Measurements from ENCODE around the genes SWI5 and PTPA.

- PRO-cap, result bidirectional peak, plus-strand start at chr9:128115510, minus-strand start at chr9:128115291; bidirectional peak, plus-strand start at chr9:128115971, minus-strand start at chr9:128115832
These were observed 12.2 kb downstream of the PTGES2 start for GRCh38 chr9:128115002-128116083.

- PRO-cap, result no peak
These were observed 8.2 kb downstream of the PTGES2 start for GRCh38 chr9:128119094-128119866.

DNA sequence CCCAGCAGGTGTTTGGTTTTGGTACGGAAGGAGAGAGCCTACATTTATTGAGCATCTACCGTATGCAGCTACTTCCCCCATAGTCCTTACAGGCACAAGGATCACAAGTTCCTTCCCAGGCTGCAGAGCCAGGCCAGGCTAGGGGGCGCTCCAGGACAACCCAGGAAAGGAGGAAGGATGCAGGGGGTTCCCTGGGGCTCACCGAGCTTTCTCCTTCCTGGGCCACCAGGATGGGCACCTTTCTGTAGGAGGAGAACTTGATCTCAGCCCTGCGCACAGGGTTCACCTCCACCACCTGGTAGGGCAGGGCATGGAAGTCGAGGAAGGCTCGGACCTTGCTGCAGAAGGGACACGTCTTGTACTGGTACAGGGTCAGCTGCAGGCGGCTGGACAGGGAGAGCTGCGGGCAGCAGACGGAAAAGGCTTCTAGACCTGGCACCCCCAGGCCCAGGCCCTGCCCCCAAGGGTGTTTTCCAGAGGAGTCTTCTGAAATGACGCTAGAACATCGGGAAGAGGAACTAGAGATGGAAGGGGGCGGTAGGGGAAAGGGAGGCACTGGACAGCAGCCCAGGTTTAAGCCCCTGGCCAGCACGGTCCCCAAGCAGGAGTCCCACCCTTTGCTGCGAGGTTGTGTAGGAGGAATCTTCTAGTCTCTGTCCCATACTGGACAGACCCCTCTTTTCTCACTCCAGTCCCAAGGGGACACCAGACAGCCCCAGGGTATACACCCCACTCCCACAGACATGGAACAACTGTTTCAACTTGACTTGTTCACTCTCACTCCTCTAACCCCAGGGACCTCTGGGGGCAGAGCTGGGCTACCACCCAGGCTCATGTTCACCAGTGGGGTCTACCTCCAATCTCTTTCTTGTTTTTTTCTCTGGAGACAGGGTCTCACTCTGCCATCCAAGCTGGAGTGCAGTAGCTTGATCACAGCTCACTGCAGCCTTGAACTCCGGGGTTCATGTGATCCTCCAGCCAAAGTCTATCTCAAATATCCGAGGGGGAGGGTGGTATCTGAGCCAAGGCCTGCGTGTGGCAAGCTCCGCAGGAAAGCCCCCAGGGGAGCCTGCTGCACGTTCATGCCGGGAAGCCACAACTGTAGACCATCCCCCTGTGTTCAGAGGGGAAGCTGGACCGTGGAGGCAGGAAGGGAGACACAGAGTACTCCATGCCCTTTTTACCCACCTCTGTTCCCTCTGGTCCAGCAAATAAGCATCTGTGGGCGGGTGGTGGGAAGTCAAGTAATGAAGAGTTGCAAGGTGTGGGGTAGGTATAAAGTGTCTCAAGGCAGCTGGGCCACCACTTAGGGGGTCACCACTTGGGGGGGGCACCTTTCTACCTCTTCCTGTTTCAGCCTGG lies 2.0 kb downstream of the PTGES2 start:
- PRO-cap, result no peak

GRCh38 chr9:128254041-128254896 lies 21.5 kb downstream of the GOLGA2 start:
- PRO-cap, result no peak

- PRO-cap, result bidirectional peak, plus-strand start at chr9:128276293, minus-strand start at chr9:128275998
These were observed at the start of gene SWI5 for GRCh38 chr9:128276108-128276391. Gene SWI5, plus strand, starts transcription at chr9:128276276.

DNA sequence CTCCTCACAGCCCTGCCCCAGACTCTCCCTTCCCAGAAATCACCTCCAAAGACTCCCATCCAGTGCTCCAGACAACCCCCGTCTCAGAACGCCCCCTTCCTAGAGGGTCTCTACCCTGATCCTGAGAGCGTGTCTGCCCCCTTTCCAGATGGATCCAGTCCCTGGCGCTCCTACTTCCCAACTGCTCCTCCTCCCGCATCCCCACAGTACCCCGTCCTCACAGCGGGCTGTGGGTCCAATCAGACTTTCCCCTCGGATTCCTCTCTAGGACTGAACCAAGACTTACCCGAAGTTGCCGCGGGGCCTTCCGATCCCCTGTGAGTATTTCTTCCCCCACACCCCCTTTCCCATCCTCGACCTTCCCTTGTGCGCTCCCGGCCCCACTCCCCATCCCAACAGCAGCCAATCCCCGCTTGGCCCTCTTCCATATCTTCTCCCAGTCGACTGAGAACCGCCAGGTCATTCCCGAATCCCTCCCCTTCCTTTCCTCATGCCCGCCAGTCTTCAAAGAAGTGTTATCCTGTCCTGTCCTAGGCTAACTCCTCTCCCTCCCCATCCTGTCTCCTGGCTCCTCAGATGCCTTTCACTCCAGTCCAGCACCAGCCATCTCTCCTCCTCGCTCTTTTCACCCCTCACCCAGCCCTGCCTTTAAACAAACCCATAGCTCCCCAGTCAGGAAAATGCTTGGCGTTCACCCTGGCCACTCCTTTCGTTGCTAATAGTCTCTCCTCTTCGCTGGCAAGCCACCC lies 537 bp downstream of the SWI5 start:
- PRO-cap, result no peak

DNA sequence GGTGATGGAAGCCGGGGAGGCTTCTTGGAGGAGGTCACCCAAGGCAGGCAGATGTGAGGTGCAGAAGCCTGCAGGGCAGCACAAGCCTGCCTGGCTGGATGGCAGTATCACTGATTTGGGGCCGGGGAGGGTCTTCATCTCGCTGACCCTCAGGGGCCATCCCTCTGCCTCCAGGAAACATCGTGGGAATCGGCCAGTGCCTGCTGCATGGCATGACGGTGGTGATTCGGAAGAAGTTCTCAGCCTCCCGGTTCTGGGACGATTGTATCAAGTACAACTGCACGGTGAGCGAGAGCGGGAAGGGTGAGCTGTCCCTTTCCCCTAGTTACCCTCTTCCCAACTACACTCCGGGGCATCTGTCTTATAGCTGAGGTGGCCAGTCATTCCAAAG lies 12.1 kb downstream of the SLC27A4 start:
- PRO-cap, result no peak

DNA sequence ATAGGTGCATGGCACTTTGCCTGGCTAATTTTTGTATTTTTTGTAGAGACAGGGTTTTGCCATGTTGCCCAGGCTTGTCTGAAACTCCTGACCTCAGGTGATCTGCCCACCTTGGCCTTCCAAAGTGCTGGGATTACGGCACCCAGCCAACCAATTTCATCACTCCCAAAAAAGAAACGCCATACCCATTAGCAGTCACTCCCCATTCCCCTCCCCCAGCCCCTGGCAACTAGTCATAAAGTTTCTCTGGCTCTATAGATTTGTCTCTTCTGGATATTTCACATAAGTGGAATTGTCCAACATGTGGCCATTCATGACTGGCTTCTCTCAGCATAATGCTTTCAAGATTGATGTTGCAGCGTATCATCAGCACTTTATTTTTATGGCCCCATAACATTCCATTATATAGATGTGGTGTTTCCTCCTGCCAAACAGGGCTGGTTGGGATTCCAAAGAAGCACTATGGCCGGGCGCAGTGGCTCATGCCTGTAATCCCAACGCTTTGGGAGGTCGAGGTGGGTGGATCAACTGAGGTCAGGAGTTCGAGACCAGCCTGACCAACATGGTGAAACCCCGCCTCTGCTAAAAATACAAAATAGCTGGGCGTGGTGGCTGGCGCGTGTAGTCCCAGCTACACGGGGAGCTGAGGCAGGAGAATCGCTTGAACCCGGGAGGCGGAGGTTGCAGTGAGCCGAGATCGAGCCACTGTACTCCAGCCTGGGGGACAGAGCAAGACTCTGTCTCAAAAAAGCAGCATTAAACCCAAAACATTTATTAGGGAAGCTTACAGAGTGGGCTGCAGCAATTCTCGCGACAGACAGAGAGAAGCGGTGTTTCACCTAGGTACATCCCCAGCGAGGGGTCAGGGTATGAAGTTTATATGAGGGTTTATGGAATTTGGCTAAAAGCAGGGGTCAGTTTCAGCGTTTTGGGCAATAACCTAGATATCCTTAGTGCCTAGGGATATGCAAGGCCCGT lies 1.1 kb upstream of the GLE1 start:
- PRO-cap, result unidirectional peak, plus-strand start at position 434 of the sequence

DNA sequence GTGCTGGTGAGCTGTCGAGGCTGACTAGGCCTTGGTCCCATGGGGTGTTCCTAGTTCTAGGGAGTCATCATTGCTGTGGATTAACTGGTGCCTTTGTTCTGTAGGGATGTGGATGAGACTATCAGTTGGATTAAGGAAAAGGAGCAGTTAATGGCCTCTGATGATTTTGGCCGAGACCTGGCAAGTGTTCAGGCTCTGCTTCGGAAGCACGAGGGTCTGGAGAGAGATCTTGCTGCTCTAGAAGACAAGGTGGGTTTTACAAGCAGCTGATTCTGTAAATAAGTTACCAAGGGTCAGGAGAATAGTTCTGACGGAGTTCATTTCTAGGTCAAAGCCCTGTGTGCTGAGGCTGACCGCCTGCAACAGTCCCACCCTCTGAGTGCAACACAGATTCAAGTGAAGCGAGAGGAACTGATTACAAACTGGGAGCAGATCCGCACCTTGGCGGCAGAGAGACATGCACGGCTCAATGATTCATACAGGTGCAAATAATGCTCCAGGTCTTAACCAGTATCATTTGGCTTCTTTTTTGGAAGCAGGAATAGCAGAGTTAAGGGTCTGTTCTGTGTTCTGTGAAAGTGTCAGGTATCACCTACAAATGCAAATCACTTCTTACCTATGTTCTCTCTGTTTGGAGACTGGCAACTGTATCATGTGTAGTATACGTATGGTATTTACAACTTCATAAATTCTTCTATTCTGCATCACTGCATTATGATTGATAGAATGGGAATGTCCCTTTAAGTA lies 24.8 kb downstream of the SPTAN1 start:
- PRO-cap, result no peak

- PRO-cap, result no peak
These were observed 31.9 kb downstream of the SPTAN1 start for GRCh38 chr9:128584153-128584844.

DNA sequence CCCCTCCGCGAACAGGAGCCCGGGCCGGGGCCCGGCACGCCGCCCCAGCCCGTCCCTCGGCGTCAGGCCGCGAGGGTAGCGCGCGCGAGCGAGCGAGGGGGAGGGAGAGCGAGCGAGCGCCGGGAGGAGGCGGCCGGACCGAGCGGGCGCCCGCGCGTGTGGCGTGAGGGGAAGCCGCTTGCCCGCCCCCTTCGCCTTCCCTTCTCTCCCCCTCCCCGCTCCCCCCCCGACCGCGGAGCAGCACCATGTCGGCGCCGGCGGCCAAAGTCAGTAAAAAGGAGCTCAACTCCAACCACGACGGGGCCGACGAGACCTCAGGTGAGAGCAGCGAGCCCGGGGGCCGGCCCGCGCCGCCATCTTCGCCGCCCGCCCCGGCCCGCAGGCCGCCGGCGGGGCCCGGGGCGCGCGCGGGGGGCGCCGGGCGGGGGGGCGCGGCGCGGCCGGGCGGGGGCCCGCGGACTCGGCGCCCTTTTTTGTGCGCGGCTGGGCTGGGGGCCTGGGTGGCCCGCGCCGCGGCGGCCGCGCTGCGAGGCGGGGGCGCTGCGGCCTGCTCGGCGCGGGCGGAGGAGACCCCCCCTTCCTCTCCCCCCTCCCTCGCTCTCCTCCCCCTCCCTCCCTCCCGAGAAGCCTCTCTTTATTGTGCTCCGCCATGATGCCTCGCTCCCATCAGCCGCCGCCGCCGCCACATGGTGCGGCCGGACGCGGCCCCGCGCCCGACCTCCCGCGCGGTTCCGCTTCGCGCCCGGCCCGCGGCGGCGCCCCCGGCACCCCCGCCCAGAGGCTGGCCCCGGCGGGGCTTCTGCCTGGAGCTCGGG lies 523 bp downstream of the SET start:
- PRO-cap, result bidirectional peak, plus-strand start at position 637 of the sequence, minus-strand start at position 382 of the sequence

- PRO-cap, result no peak
These were observed 6.4 kb upstream of the PKN3 start for GRCh38 chr9:128695788-128696403.

GRCh38 chr9:128762100-128762527 lies 9.6 kb downstream of the ZER1 start:
- PRO-cap, result no peak

GRCh38 chr9:128783541-128784033 lies 3.5 kb upstream of the TBC1D13 start:
- PRO-cap, result no peak

GRCh38 chr9:128793270-128794292 lies 6.5 kb downstream of the TBC1D13 start:
- PRO-cap, result no peak

DNA sequence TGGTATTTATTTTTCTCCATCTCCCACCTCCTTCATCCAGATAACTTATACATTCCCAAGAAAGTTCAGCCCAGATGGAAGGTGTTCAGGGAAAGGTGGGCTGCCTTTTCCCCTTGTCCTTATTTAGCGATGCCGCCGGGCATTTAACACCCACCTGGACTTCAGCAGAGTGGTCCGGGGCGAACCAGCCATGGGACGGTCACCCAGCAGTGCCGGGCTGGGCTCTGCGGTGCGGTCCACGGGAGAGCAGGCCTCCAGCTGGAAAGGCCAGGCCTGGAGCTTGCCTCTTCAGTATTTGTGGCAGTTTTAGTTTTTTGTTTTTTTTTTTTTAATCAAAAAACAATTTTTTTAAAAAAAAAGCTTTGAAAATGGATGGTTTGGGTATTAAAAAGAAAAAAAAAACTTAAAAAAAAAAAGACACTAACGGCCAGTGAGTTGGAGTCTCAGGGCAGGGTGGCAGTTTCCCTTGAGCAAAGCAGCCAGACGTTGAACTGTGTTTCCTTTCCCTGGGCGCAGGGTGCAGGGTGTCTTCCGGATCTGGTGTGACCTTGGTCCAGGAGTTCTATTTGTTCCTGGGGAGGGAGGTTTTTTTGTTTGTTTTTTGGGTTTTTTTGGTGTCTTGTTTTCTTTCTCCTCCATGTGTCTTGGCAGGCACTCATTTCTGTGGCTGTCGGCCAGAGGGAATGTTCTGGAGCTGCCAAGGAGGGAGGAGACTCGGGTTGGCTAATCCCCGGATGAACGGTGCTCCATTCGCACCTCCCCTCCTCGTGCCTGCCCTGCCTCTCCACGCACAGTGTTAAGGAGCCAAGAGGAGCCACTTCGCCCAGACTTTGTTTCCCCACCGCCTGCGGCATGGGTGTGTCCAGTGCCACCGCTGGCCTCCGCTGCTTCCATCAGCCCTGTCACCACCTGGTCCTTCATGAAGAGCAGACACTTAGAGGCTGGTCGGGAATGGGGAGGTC lies 3.8 kb upstream of the PHYHD1 start:
- PRO-cap, result no peak

- PRO-cap, result unidirectional peak, plus-strand start at chr9:129021363
These were observed 7.0 kb downstream of the SH3GLB2 start for GRCh38 chr9:129021139-129021524.

DNA sequence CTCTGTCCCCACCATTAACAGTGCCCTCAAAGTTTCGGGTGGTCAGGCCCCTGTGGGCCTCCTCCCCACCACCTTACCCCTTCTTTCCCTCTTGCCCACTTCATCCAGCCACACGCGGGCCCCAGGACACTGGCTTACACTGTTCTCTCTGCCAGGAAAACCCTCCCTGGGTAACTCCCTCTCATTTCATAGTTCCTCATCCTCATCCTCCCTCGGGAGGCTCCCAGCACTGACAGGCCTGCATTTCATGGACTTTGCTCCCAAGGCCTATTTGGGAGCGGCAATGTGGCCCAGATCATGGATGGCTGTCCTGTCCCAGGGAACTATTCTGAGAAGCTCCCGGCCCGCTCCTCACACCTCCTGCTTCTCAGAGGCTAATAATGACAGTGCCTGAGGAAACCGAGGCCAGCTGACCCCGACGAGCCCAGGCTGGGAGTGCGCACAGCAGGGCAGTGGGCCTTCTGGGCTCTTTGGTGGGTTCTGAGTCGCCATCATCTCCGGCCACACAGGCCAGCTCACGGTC lies 2.3 kb upstream of the DOLPP1 start:
- PRO-cap, result bidirectional peak, plus-strand start at position 293 of the sequence, minus-strand start at position 141 of the sequence

DNA sequence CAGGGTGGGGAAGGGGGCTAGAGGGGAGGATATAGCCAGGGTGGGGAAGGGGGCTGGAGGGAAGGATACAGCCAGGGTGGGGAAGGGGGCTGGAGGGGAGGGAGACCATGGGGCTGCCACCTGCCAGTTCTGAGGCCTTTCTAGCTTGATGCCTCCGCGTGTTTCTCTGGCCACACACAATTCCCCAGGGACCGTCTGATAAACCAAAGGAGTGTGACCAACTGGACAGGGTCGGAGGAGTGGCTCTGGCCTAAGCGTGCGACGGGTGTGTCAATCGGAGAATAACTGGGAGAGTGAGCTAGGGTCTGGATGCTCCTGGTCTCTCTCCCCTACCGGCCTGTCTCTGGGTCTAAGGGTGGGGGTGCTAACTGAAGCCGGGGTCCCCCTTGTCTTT lies 734 bp downstream of the CRAT start:
- PRO-cap, result unidirectional peak, plus-strand start at position 280 of the sequence

DNA sequence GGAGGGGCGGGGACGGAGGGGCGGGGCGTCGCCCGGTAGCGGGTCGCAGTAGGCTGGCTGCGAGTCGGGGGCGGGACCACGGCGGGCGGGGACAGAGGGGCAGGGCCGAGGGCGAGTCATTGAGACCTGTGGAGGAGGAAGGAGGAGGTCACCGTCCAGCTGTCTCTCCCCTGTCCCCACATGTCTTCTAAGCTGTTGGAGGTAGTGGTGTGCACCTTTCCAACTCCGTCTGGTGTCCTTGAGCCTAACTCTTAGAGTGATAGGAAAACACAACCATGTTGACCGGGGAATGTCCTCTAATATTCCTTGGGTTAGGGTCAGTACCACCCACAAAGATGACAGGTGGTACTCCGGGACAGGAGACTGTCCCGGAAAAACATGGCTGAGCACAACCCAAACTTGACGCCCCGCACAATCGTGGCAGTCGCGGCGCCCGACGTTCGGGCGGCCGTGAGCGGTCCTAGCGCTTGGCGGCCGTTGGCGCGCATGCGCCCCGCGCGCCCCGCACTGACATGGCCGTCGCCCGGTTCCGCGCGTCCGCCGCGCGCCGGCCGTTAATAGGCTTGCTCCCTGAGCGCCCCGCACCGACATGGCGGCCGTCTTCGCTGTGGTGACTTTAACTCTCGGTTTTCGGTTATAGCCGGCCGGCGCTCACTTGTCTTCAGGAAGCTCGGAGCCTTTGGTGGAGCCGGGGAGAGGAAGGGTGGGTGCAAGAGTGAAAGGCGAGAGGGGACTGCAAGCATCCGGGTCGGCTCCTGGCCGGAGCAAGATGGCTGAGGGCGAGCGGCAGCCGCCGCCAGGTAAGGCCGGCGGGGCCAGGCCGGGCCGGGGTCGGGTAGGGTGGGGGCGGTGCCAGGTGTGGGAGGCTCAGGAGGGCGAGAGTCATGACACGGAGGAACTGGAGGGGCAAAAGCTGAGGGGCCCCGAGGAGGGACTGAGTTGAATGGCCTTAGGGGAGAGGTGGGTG lies at the start of gene PTPA:
TSS of gene PTPA (plus strand) at position 584 of the 967 bp plus-strand sequence.
- PRO-cap, result bidirectional peak, plus-strand start at position 119 of the sequence, minus-strand start outside the sequence; bidirectional peak, plus-strand start at position 767 of the sequence, minus-strand start at position 479 of the sequence